ENCODE measurements around the genes HHIPL2 and FAM177B.

DNA sequence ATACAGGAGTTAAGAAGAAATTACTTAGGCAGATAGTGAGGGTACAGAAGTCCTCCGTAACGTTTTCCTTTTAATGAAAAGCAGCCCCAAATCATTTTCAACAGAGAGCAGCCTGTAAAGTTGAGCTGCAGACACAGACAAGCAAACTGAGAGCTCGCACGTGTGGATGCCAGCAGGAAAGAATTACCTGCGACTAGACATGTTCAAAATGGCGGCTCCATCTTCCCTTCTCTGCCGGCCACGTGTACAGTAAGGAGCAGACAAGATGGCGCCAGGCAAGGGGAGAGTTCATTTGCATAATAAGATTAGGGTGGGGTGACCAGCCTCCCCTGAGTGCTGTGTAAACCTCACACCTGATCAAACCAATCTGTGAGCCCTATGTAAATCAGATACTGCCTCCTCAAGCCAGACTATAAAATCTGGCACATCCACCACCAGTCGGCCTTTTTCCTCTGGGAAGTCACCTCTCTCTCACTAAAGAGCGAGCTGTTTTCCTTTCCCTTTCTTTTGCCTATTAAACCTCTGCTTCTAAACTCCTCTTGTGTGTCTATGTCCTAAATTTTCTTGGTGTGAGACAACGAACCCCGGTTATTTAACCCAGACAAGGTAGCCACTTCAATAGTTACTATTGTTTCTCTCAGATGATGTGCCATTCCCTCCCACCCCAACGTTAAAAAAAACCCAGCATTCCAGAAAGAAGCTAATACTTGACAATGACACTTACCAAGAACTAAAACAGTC lies 27.5 kb downstream of the DUSP10 start:
- RRBS = no CpG with 5 or more reads among the region's 14 CpGs

GRCh38 chr1:221777571-221778124 lies 35.8 kb upstream of the DUSP10 start:
- RRBS = no CpG with 5 or more reads among the region's 6 CpGs

- RRBS = no CpG with 5 or more reads among the region's 4 CpGs
Measured at GRCh38 chr1:222061620-222062571, 320.0 kb upstream of the DUSP10 start.

DNA sequence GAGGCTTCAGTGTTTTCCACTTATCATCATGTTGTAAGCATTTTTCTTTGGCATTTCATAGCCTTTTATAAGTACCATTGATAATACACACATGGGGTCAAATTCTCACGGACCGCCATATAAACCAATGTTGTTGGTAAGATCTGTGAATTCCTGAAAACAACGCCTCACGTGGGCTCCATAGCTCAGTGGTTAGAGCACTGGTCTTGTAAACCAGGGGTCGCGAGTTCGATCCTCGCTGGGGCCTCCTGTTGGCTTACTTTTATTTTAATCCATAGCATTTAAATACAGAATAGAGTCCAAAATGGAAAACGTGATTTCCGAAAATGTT lies 83.1 kb downstream of the HHIPL2 start:
- RRBS = no CpG with 5 or more reads among the region's 10 CpGs

- RRBS = 67% methylated on average over 1 of the region's 8 CpGs
Measured at GRCh38 chr1:222547819-222548418, at the start of gene HHIPL2. Gene HHIPL2, minus strand, starts transcription at chr1:222548104.

DNA sequence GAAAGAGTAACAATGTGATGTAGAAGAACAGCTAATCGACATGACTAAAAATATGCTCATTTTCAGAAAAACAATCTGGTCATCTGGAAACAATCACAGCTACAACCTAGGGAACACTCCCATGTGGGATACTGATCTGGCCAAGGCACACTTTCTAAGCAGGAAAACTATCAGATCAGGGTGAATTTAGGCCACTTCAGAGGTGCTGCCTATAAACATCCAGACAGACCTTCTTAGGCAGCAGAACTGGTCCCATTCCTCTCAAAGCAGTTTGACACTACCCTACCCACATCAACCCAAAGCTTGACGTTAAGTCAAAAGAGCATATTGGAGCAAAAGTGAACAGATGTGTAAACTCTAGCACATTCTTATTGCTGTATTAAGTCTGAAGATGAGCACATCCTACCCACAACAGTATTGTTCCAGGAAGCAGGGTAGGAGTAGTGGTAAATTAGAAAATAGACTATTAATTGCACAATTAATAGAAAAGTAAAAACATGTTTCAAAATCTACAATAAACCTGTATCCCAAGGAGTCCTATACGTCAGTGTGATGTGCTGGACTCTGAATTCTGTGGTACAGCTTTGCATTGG lies 43.0 kb downstream of the AIDA start:
- RRBS = no CpG with 5 or more reads among the region's 3 CpGs

DNA sequence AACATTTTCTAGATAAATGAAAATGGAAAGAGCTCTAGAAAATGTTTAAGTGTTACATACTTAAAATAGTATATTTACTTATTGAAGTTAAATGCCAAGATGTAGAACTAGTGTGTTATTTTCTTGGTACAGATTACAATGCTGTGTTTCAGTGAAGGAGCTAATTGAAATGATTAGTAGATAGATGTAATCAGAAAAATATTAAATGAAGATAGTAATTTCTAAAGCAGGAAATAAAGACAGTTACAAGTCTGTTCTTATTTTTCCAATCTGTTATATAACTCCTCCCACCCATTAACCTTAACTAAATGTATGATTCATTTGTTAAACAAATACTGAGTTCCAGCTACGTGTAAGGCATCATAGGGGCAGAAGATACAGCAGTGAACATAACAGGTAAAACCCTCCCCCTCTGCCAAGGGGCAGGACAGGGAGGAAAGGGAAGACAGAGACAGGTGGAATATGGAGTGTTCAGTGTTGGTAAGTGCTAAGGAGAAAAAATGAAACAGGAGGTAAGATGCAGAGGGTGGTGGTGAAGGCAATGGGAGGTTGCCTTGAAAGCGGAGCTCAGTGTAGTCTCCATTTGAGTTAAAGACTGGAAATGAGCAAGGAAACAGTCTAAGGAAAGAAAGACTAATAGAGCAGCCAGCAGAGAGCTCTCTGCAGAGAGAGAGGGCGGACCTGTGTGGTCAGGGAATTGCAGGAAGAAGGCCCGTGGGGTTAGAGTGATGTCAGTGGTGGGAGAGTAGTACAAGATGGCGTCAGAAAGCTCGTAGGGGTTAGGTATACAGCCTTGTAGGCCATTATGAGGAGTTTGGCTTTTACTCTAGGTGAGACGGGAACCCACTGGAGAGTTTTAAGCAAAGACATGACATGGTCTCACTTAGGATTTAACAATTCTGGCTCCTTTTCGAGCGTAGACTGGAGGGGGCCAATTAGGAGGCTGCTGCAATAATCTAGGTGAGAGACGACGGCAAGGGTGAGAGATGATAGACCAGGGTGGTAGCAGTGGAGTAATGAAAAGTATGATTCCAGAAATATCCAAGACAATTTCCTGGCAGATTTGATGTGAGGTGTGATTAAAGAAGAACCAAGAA lies at the start of gene FAM177B:
Gene FAM177B (plus strand): TSS at position 360 of the 1,097 bp plus-strand sequence.
- RRBS = no CpG with 5 or more reads among the region's 11 CpGs

DNA sequence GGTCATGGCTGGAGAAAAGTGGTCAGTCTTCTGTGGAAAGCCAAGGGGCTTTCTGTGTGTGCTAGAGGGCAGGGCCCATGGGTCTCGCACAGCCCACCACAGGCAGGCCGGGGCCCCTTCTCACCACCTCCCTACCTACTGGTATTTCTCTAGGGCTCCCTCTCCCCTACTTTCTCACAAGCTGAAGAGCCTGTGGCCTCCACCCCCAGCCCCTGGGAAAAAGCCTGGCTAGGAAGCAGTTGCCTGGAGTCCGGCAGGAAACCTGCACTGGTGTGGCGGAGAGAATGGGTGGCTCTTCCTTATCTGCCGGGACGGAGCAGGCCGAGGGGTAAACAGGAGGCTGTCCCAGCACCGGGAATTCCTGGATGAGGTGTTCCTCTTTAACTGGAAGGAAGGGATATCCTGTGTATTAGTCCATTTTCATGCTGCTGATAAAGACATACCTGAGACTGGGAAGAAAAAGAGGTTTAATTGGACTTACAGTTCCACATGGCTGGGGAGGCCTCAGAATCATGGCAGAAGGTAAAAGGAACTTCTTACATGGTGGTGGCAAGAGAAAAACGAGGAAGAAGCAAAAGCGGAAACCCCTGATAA lies 125.7 kb downstream of the TLR5 start:
- RRBS = 94% methylated on average over 6 of the region's 10 CpGs

GRCh38 chr1:223022459-223023082 lies 120.5 kb downstream of the TLR5 start:
- RRBS = 90% methylated on average over 1 of the region's 5 CpGs

- RRBS = no CpG with 5 or more reads among the region's 14 CpGs
Measured at GRCh38 chr1:223123438-223123925, 19.6 kb downstream of the TLR5 start.

DNA sequence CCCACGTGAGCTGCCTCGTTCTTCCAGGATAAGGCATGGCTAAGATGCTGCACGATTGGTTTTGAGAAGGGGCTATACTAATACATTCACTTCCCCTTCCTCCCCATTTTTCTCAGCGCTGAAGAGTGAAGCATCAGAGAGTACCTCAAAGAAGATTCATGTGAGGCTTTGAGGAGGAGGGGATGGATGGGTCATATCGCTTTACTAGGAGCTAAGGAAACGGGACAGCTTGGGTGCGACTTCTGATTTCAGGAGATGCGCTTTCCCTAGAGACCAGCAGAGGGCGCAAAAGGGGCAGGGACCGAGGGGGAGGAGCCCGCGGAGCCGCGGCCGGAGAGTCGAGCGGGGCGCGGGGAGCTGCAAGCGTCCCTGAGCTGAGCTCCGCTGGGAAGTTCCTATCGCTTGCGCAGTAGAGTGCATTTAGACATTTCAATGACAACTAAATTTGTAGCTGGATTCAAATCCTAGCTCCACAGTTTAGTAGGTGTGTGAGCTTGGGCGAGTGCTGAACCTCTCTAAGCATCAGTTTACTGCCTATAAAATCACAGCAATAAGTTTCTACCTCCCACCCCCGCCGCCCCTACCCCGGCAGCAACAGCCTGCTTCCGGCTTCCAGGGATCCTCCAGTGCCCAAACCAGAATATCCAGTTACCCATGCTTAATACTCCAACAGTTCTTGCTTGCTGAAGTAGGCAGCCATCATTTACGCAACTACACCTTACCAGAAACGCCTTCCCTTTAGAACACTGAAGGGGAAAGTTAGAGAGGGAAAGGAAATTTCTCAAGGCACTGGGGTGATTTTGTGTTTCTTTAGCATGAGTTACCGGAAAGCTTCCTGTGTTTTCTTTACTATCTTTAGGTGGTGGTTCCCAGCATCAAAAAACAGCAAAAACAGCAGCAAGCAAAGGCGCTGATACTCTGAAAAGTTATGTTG lies 9.2 kb downstream of the TLR5 start:
- RRBS = no CpG with 5 or more reads among the region's 32 CpGs

DNA sequence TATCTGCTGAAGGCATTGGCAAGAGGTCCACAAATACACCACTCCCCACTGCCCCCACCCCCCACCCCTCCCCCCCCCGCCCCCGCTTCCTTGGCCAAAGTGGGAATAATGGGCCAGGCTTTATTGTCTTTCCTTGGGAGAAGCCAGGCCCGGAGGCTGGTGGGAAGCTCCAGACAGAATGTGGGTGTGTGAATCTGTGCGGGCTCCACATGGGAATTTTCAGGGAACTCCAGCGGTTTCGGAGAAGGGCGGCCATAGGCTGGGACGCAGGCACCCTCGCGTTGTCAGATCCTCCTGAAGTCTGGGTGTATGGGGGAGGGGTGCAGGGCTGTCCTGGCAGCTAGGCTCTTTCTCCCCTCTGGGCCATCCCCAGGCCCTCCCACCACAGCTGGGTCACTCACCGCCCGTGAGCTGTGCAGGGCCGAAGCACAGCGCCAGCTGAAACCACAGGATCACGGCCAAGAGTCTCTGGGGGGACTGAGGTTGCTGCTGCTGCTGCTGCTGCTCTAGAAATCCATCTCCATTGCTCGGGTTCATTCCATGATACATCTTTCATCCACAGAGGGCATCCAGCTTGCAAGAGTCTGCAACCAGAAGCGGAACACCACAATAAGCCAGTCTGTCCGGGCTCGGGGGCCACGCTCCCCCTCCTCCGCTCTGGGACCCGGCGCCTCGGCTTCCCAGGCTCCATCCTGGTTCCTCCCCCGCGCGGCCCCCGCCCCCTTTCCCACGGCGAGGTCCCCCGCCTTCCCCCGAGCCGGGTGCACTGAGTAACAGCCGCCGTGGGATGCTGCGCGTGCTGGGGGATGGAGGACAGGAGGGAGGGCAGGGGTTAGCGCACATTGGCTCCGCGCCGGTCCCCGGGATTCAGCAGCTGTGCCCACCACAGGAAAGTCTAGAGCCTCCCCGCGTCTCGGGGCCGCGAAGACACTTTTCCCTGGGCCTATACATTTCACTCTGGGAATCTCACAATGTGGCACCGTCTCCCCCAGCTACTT lies 800 bp downstream of the SUSD4 start:
- RRBS = 84% methylated on average over 6 of the region's 48 CpGs

GRCh38 chr1:223515463-223516077 lies 122.4 kb downstream of the CCDC185 start:
- RRBS = no CpG with 5 or more reads among the region's 9 CpGs

- RRBS = no CpG with 5 or more reads among the region's 7 CpGs
Measured at GRCh38 chr1:223544685-223545404, 120.7 kb downstream of the CAPN8 start.

DNA sequence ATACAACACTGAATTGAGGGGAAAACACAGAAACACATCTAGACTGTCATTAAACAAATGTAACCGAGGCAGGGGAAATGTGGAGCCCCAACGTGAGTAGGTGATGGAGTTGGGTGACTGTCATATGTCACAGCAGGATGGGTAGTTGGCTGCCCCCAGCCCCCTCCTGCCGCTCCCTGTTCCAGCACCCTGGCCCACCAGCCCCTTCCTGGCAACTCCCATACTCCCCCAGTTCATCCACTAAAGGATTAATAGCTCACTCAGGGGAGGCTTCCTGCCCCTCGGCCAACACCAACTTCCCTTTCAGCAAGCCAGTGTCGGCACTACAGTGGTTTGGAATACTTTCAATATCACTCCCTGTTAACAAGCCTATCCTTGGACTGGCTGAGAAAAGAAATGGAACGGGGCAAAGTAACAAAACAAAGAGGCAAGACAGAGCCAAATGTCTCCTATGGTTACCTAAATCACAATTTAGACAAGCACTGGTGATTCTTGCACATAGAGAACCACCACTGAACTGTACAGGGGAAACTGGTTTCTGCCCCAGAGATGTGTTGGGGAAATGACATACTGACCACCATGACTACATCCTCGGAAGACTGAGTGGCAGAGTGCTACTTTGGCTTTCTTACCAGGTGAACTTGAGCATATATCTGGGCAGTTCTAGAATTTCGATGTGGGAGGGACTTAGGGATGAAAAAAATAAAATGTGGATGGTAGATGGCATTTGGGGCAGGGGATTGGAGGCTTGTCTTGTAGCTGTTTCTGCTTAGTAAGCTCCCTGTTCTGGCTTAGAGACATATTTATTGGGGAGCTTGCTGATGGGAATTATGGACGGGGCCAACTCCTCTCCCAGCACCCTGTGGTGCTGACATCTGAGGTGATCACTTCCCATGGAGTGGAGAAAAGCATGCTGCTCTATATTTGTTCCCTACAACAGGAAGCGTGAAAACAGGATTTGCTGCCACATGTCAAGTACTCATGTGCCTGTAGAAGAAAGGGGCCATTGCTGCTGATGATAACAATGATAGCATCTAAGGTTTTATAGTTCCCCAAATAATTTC lies 7.2 kb upstream of the CAPN2 start:
- RRBS = no CpG with 5 or more reads among the region's 10 CpGs

DNA sequence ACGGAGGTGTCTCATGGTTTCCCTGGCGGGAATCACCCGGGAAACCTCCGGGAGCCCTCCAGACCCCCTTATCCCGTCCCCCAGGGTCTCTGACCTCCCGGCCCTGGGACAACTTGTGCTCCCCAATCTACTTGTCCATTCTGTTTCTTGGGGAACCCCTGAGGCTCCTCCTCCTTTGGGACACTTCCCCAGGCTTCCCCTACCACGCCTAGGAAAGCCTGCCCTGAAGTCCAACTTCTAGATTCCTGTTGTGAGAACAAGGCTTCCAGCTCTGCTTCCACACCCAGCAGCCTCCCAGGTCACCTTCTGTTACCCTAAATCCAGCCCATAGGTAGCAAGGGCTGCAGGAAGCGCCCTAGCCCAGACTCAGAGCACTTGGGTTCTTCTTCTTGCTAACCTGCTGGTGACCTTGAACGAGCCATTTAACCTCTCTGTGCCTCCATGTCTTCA lies 1.1 kb downstream of the CAPN2 start:
- RRBS = 7% methylated on average over 3 of the region's 9 CpGs

DNA sequence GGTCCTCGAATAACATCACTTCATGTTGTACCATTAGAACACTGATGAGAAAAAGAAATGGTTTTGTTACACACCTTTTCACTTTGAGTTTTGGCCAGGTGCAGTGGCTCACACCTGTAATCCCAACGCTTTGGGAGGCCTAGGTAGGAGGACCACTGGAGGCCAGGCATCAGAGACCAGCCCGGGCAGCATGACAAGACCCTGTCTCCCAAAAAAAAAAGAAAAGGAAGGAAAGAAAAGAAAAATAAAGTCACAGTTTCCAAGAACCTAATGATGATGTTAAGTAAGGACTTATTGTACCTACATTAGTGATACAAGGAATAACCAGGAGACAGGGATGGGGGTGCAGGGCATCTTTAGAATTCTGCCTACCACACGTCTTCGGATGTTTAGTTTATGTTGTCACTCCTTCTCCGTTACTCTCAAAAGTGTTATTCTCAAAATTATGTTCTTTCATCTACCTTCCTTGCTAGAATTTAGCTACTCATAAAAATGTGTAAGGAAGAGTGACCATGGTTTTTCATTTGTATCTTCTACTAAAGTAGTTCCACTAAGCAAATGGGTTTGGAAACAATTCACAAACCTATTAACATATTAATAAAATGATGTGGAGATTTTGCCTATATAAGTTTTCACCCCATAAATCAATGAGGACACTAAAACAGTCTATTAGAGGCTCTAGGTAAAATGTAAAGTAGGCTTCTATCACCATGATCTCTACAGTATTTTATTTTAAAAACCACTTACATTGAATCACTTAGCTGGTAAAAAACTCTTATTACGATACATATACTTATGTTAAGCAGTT lies 66.4 kb downstream of the TP53BP2 start:
- RRBS = no CpG with 5 or more reads among the region's 7 CpGs

- RRBS = no CpG with 5 or more reads among the region's 6 CpGs
Measured at GRCh38 chr1:223835690-223836309, 9.9 kb downstream of the TP53BP2 start.

DNA sequence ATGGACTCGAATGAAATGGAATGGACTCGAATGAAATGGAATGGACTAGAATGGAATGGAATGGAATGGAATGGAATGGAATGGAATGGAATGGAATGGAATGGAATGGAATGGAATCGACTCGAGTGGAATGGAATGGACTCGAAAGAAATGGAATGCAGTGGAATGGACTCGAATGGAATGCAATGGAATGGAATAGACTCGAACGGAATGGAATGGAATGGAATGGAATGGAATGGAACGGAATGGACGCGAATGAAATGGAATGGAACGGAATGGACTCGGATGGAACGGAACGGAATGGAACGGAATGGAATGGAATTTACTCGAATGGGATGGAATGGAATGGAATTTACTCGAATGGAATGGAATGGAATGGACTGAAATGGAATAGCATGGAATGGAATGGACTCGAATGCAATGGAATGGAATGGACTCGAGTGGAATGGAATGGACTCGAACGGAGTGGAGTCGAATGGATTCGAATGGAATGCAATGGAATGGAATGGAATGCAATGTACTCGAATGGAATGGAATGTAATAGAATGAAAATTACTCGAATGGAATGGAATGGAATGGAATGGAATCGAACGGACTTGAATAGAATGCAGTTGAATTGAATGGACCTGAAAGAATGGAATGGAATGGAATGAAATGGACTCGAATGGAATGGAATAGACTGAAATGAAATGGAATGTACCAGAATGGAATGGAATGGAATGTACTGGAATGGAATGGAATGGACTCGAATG lies 100.1 kb upstream of the FBXO28 start:
- RRBS = no CpG with 5 or more reads among the region's 30 CpGs

DNA sequence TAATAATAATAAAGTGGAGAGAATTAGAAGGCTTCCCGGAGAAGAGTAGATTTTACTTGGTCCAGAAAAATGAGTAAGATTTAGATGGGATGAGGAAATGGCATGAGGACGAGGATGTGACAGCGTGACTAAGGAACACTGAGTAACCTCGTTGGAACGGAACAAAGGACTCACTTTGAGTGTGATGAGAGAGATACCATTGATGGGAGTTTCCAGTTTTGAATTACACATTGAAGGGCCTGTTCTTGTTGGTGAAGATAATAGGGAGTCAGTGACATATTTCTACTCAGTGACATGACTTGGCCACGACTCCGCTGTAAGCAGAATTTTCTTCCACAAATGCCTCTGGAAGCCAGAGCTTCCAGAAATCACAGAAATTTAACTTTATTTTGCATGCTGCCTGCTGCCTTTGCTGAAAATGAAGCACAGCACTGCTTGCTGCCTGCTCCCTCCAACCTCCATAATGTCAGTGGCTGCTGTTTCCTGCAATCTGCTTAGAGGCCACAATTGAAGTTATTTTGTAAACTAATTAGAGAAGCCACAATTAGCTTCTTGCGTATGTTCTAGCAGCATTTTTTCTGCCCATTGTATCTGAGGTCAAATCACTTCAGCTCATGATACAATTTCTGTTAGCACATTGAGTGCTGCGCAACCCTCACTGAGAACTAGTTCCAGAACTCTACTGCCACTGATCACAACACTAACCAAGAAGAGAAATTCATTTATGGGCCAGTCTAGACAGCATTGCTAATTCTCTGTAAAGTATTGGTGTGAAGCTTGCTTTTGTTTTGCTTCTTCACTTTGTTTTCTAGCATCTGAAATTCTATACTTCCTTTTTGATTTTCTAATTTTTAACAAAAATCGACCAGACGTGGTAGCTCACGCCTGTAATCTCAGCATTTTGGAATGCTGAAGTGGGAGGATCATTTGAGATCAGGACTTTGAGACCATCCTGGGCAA lies 33.5 kb upstream of the FBXO28 start:
- RRBS = no CpG with 5 or more reads among the region's 12 CpGs